A549 (cell line): ENCODE results near the gene MAP1LC3B.

GRCh38 chr16:86059804-86060292, 160.9 kb downstream of the IRF8 start:
- PRO-cap = no peak
CAGE:
- cytosol, long polyA plus RNA = no peak
- long polyA plus RNA = no peak
- nucleus, long polyA plus RNA = no peak

DNA sequence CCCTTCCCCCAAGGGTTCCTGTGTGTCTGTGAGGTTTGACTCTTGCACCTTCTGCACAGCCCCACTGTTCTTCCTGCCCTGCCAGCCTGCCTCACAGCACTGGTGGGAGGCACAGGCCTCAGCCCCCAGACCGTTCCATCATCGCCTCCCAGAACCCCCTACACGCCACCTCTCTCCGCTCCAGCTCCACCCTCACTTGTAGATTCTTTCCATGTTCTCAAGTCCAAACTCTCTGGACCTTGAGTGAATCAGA, 272.3 kb downstream of the IRF8 start:
- PRO-cap = no peak
CAGE:
- cytosol, long polyA plus RNA = no peak
- long polyA plus RNA = no peak
- nucleus, long polyA plus RNA = no peak

GRCh38 chr16:86201756-86202144, 302.8 kb downstream of the IRF8 start:
- PRO-cap = no peak
CAGE:
- cytosol, long polyA plus RNA = no peak
- long polyA plus RNA = no peak
- nucleus, long polyA plus RNA = no peak

GRCh38 chr16:86298557-86299309, 211.6 kb upstream of the FOXF1 start:
- PRO-cap = no peak
CAGE:
- cytosol, long polyA plus RNA = no peak
- long polyA plus RNA = no peak
- nucleus, long polyA plus RNA = no peak

DNA sequence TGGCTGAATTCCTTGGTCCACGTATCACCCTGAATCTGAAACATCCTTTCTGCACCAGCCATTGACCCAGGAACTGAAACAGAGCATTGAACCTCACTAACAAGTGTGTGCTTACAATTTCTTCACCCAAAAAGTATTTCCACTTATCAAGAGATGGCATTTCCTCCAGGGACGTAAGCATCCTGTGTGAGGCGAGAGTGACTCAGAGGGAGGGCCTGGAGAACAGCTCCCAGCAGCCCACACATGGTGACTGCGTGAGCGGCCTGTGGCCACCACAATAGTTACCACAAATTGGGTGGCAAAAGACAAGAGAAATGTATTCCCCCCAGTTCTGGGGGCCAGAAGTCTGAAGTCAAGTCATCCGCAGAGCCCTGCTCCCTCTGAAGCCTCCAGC, 122.9 kb upstream of the FOXF1 start:
- PRO-cap = no peak
CAGE:
- cytosol, long polyA plus RNA = no peak
- long polyA plus RNA = no peak
- nucleus, long polyA plus RNA = no peak

DNA sequence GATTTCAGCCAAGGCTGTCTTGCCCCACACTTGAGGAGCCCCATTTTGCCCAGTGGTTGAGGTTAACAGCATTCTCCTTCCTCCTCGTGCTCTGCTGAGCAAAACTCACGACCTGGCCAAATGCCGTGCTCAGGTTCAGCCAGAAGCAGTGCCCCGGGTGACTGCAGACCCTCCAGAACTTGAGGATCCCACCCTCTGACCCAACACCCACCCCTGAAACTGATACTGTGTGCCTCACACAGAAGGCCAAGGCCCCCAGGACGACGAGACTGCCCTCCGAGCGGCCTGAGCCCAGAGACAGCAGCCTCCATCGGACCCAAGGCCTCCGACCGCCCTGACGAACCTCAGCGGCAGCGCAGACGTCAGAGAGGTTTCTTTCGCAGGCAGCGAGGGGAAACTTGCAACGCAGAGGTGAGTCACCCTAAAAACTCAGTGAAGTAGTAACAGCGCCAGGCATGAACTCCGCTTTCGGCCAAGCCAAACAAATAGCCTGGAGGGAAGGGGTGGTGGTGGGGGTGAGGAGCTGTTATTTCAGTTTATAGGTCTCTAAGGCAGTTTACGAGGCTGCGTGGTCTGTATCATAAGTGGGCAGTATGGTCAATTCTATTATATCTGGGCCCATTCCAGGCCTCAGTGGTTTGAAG, 43.7 kb upstream of the FOXF1 start:
- PRO-cap = no peak
CAGE:
- cytosol, long polyA plus RNA = no peak
- long polyA plus RNA = no peak
- nucleus, long polyA plus RNA = no peak

DNA sequence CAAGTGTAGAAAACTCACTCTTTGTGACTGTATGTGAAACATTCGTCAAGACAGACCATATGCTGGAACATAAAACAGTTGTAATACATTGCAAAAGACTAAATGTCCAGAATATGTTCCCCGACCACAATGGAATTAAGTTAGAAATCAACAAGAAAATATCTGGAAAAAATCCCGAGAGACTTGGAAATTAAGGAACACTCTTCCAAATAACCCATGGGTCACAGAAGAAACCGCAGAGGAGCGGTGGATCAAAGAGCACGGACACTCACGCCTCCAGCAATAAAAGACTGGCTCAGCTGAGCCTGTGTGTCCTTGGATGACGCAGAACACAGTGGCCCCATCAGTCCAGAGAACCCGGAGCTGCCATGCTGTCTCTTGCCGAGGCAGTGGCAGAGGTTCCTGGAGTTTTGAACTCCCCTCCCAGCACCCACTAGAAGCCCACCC, 30.9 kb upstream of the FOXF1 start:
- PRO-cap = no peak
CAGE:
- cytosol, long polyA plus RNA = no peak
- long polyA plus RNA = no peak
- nucleus, long polyA plus RNA = no peak

GRCh38 chr16:86500012-86500876, 10.1 kb upstream of the FOXF1 start:
- PRO-cap = no peak
CAGE:
- cytosol, long polyA plus RNA = no peak
- long polyA plus RNA = no peak
- nucleus, long polyA plus RNA = no peak

GRCh38 chr16:86512131-86512585, 1.8 kb downstream of the FOXF1 start:
- PRO-cap = no peak
CAGE:
- cytosol, long polyA plus RNA = no peak
- long polyA plus RNA = no peak
- nucleus, long polyA plus RNA = no peak

- PRO-cap = no peak
CAGE:
- cytosol, long polyA plus RNA = no peak
- long polyA plus RNA = no peak
- nucleus, long polyA plus RNA = no peak
Observed at GRCh38 chr16:86520590-86521296, 10.4 kb downstream of the FOXF1 start.

GRCh38 chr16:86608041-86608723, 29.8 kb downstream of the FOXL1 start:
- PRO-cap = no peak
CAGE:
- cytosol, long polyA plus RNA = no peak
- long polyA plus RNA = no peak
- nucleus, long polyA plus RNA = no peak

DNA sequence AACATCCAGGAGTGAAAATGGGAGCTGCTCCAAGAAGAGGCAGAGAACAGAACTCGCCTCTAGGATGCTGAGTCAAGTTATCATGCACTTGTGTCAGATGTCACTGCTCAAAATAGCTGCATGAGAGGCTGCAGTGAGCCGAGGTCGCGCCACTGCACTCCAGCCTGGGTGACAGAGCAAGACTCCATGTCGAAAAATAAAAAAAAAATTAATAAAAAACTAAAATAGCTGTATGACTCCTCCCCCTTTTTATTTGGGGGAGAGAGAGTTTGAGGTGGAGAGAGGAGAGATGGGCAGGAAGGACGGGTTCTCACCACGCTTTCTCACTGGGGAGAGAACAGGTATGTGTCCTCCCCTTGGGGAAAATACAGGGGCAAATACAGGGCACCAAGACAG, 148.8 kb downstream of the FOXL1 start:
- PRO-cap = no peak
CAGE:
- cytosol, long polyA plus RNA = no peak
- long polyA plus RNA = no peak
- nucleus, long polyA plus RNA = no peak

DNA sequence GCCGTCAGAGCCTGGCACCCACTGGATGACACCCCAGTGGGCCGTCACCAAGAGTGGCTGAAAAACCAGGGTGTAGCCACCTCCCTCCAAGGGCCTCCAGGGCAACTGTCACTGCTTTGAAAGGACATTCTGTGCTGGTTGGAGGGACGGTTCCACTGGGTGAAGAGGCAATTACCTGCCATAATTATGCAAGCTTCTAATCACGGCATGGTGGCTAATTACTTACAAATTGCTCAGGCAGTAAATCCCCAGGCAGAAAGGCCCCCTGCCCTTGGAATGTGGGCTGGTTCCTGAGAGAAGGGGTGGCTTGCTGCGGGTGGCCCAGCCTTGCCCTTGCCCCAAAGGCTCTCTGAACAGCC, 332.0 kb downstream of the C16orf95 start:
- PRO-cap = no peak
CAGE:
- cytosol, long polyA plus RNA = no peak
- long polyA plus RNA = no peak
- nucleus, long polyA plus RNA = no peak

DNA sequence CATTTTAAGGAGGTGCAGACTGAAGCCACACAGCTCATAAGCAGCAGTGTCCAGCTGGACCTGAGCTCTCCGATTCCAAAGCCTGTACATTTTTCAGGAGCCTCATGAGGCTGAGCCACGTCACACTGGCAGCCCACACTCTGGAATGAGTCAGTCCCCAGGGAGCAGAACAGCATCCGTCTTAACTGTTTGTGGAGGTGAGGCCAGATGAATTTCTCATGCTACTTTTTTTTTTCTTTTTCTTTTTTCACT, 116.1 kb downstream of the C16orf95 start:
- PRO-cap = no peak
CAGE:
- cytosol, long polyA plus RNA = no peak
- long polyA plus RNA = no peak
- nucleus, long polyA plus RNA = no peak

DNA sequence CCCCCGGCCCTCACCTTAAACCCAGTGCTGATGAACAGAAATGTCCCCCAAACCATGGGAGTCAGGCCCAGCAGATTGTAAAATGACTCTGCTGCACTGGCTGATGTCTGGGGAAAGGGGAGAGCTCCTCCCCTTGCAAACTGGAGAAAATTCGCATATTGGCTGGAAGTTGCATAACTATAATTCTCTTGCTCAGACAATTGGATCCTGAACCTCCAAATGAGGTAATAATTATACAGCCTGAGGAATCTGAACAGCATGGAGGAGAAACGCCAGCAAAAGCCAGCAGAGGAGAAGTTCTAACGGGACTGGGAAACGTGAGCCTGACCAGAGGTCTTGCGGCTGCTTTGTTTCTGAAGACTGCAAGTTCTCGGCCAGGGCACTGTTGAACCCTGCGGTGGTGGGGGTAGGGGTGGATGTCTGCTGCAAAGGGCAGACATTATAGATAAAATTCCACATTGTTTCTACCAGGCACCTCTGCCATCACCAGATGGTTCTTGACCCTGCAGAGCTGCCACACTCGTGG, 109.6 kb downstream of the C16orf95 start:
- PRO-cap = no peak
CAGE:
- cytosol, long polyA plus RNA = no peak
- long polyA plus RNA = no peak
- nucleus, long polyA plus RNA = no peak

DNA sequence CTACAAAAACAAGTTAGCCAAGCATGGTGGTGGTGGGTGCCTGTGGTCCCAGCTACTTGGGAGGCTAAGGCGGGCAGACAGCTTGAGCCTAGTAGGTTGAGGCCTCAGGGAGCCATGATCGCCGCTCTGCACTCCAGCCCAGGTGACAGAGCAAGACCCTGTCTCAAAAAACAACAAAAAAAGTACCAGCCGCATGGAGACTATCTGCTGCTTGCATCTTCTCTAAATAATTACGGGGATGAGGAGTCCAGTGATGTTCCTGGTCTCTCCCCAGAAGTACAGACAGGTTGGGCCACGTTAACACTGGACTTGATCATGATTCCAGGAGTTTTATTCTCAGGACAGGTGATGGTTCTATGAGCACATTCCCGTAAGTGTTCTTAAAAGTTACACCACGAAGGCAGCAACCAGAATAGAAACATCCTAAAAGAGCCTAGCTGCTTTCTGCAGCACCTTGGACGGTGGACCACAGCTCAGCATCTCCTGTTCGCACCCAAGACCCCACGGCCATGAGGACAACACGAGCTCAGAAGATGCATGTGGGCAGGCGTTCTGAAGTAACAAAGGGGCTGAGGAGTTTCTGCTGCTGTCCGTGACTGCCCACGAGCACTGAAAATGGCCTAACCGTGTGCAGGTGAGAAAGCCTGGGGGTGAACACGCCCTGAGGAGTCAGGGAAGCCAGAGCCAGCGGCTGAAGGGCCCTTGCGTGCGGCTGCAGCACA, 10.5 kb upstream of the C16orf95 start:
- PRO-cap = no peak
CAGE:
- cytosol, long polyA plus RNA = no peak
- long polyA plus RNA = no peak
- nucleus, long polyA plus RNA = no peak

GRCh38 chr16:87384992-87385181, 1.3 kb upstream of the FBXO31 start:
- PRO-cap = no peak
CAGE:
- cytosol, long polyA plus RNA = no peak
- long polyA plus RNA = no peak
- nucleus, long polyA plus RNA = no peak

GRCh38 chr16:87392215-87392583, at the start of gene MAP1LC3B:
MAP1LC3B (plus strand) TSS chr16:87392336.
- PRO-cap = bidirectional peak, plus-strand start at chr16:87392341, minus-strand start at chr16:87392073
CAGE:
- cytosol, long polyA plus RNA = start-site peak on the plus strand at chr16:87392279-87392342, 477 and 1,115 reads in 2 replicates
- long polyA plus RNA = start-site peak on the plus strand at chr16:87392332-87392363, 26 and 166 reads in 2 replicates
- nucleus, long polyA plus RNA = start-site peak on the plus strand at chr16:87392307-87392344, 205 and 668 reads in 2 replicates

- PRO-cap = no peak
CAGE:
- cytosol, long polyA plus RNA = no peak
- long polyA plus RNA = no peak
- nucleus, long polyA plus RNA = no peak
Observed at GRCh38 chr16:87412241-87413417, 20.5 kb downstream of the MAP1LC3B start.

GRCh38 chr16:87456898-87457499, 35.8 kb downstream of the ZCCHC14 start:
- PRO-cap = no peak
CAGE:
- cytosol, long polyA plus RNA = no peak
- long polyA plus RNA = no peak
- nucleus, long polyA plus RNA = no peak